Aortic smooth muscle cell (primary cell): ENCODE results near the gene PHF2.

DNA sequence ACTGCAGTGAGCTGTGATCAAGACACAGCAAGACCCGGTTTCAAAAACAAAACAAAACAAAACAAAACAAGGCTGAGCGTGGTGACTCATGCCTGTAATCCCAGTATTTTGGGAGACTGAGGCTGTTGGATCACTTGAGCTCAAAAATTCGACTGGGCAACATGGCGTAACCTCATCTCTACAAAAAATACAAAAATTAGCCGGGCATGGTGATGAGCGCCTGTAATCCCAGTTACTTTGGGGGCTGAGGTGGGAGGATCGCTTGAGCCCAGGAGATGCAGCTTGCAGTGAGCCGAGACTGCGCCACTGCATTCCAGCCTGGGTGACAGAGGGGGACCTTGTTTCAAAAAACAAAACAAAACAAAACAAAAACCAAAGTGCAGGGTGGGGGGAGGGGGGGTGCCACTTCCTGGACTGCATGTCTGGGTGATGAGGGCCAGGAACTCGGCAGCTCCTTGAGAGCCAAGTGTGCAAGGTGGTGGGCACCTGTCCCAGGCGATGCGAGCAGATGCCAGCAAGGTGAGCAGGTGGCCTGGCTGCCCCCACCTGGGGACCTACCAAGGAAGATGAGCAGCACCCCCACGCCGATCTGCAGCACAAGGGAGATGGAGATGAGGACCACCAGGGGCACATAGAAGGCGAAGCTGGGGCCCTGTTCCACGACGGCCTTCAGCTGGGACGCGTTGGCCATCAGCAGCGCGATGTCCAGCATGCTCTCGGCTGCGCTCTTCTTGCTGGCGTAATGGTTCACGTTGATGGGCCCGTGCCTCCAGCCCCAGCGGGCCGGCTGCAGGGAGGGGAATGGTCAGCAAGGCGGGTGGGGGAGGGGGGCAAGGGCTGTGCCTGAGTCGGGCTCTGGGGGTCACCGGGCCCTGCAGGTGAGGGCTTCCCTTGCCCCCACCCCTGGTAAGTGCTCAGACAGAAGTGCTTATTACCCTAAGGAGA is 7.9 kb downstream of the NINJ1 start:
- RRBS = 66% methylated on average over 4 of the region's 31 CpGs

DNA sequence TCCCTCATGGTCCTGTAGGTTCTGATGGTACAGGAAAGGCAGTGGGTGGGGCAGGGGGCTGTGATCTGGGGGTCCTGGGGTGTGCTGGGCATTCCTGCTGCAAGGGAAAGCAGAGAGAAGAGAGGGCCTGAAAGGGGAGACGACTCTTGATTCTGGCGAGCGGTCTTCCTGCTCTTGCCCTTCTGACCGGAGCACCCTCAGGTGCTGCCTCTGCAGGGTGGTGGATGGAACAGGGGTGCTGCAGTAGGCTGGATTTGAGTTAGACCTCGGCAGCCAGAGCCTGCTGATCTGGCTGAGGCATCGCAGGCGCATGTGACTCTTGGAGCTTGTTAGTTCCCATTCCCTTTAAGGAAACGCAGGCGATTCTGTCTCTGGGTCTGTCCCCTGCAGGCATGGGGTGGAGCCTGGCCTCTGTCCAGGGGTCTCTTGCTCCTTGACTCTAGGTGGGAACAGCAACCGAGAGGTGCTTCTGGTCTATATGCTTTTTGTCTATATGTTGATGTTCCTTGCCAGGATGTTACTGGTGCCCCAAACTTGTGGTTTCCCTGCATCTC is 3.0 kb downstream of the WNK2 start:
- RRBS = no CpG with 5 or more reads among the region's 10 CpGs

DNA sequence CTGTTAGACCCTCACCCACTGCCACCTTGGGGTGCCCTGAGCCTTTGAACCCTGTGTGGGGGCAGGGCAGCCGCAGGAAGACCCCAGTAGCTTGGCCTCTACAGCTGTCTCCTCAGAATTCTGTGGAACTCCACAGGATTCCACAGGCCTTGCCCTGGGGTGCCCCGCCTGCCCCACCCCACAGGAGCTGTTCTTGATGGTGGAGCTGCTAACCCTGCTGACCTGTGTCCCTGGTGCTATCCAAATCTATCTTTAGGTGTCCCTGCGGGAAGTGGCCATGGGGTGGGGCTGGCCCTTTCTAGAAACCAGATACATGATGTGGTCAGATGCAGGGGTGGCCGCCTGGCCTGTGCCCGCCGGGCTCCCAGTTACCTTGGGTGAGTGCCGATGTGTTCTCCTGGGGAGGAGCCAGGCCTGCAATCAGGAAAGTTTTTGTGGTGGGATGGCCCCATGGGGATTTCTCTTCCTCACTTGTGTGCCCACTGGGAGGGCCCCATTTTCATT is 34.2 kb downstream of the WNK2 start:
- RRBS = no CpG with 5 or more reads among the region's 7 CpGs

- RRBS = no CpG with 5 or more reads among the region's 24 CpGs
Measured at GRCh38 chr9:93267503-93268290, 83.8 kb downstream of the WNK2 start.

GRCh38 chr9:93299410-93299884 is 115.5 kb downstream of the WNK2 start:
- RRBS = 49% methylated on average over 6 of the region's 17 CpGs

DNA sequence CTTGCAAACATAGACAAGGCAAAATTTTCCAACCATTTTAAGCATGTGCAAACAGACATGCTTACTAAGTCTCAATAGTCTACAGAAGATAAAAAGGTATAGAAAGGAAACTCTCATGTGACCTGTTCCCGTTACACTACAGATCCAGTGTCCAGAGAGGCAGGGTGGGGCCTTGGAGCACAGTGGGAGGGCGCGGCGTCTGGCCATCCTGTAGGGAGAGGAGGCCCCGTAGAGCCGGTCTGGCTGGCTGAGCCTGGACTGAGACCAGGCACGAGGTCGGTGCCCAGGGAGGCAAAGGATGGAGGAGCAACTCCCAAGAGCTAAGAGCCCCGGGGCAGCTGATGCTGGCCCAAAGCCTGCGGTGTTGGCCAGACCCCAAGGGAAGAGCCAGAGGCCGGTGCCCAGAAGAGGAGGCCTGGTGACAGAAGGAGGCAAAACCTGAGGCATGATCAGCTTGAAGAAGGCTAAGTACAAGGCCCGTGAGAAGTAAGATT is 109.1 kb upstream of the FAM120A start:
- RRBS = 32% methylated on average over 3 of the region's 12 CpGs

GRCh38 chr9:93447303-93447618 is 4.2 kb upstream of the FAM120A start:
- RRBS = no CpG with 5 or more reads among the region's 2 CpGs

GRCh38 chr9:93518258-93518944 is 58.0 kb upstream of the PHF2 start:
- RRBS = no CpG with 5 or more reads among the region's 16 CpGs

DNA sequence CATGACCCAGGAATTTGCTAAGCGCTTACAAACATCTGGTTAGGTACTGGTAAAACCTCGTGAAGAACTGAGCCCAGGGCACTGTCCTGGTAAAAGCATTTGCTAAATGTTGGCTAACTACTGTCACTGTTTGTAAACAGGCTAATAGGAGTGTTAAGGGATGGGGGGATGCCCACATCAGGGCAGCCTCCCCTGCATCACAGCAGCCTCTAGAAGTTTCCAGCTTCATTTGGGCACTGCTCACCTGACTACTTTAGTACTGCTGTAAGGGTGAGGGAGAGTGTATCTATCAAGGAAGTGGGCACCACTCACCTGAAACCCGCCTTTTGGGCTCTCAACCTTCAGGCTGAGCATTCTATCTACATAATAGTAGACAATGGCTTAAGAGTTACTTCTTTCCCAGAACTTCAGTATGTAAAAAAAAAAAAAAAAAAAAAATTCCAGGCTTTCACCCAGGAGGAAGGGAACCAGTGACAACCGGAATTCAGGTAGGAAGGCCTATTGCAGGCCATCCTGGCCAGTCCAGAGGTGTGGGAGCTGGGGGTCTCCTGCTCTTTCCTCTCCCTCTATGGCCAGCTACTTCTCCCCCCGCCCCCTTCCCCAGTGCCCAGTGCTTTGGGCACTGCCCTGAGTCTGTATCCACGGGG is 1.7 kb upstream of the PHF2 start:
- RRBS = no CpG with 5 or more reads among the region's 6 CpGs

- RRBS = under 1% methylated on average over 54 of the region's 112 CpGs
Measured at GRCh38 chr9:93576231-93576909, at the start of gene PHF2. Gene PHF2, plus strand, starts transcription at chr9:93576584.

GRCh38 chr9:94167532-94168420 is 83.5 kb downstream of the PTPDC1 start:
- RRBS = no CpG with 5 or more reads among the region's 11 CpGs

GRCh38 chr9:94554338-94555572 is 38.9 kb downstream of the FBP2 start:
- RRBS = 55% methylated on average over 7 of the region's 48 CpGs

- RRBS = no CpG with 5 or more reads among the region's 8 CpGs
Measured at GRCh38 chr9:94612047-94612499, 18.4 kb upstream of the FBP2 start.

DNA sequence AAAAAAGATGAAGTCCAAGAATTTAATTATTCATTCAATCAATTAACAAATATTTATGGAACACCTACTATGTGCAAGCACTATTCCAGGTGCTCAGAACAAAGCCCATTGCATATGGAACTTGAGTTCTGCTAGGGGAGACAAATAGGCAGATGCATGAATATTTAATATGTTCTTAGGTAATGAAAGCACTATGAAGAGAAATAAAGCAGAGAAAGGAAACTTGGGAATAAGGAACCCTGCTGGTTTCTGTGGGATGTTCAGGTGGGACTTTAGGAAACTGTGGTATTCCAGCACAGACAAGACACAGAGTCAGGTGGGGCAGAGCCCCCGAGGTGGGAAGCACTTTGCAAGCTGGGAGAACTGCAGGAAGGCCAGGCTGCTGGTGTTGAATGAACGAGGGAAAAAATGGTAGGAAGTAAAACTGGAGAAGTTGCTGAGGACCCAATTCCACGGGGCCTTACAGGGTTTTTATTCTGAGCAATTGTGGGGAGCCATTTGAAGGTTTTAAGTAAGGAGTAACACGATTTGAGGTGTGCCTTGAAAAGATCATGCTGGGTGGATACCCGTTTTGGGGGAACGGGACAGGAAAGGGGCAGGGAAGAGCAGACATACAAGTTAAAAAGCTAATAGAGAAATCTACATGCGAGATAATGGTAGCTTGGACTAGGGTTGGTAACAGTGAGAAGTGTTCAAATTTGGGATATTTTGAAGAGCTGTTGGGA is 118.6 kb downstream of the AOPEP start:
- RRBS = no CpG with 5 or more reads among the region's 7 CpGs

DNA sequence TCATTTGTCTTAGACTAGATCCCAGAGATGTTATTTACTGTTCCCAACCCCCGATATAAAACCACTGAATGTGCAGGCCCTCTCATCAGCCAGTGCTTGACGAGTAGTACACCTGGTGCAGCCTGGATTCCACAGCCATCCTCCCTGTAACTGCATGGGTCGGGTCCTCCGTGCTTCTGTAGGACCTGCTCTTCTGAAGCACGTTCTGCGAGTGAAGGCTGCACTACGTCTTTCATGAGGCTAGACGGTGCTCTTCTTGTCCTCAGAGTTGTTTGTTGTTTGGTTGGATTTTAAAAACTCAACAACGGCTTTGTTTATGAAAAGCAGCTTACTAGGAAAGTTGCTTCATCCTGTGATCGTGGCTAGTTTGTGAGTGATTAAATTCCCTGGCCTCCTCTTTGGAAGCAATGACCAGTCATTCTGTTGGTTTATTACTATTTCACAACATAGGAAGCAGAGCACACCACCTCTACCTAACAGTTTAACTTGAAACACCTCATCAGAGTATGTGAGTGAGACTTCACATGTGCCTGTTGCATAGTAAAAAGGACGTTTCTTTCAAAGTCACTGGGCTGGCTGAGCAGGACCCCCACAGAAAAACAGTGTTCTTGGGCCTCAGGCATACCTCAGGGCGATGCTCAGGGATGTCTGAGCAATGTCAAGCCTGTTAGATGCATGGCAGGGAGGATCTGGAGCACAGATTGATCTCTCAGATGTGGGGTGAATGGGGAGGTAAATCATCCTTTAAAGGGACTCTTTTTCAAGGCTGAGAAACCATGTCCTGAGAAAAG is 135.4 kb downstream of the AOPEP start:
- RRBS = no CpG with 5 or more reads among the region's 12 CpGs

GRCh38 chr9:94920405-94921424 is 194.2 kb downstream of the AOPEP start:
- RRBS = 20% methylated on average over 1 of the region's 20 CpGs

- RRBS = no CpG with 5 or more reads among the region's 3 CpGs
Measured at GRCh38 chr9:94966007-94966648, 239.6 kb downstream of the AOPEP start.

GRCh38 chr9:94987699-94988184 is 261.2 kb downstream of the AOPEP start:
- RRBS = no CpG with 5 or more reads among the region's 2 CpGs

GRCh38 chr9:94988784-94989094 is 262.2 kb downstream of the AOPEP start:
- RRBS = no CpG with 5 or more reads among the region's 9 CpGs

- RRBS = no CpG with 5 or more reads among the region's 17 CpGs
Measured at GRCh38 chr9:95008160-95009018, 281.9 kb downstream of the AOPEP start.